ENCODE data around the genes DCLRE1B and TRIM33.

DNA sequence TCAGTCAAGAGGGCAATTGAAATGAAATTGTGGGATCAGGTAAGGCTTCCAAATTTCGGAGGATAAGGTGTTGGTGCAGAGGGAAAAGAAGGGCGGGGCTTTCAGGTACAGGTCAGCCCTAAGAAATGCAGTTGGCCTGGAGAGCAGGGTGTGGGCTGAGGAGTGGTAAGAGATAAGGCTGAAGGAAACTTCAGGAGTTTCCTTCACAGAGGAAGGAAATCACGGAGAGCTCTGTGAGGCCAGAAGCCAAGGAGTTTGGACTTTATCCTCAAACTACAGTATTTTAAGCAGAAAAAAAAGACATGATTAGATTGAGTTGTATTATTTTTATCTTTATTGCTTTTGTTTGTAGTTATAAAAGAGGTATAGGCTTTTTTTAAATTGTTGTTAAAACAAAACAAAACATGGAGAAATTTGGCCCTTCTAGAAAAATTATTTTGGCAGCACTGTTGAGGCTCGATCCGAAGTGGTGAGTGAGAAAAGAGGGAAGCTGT is 51.0 kb downstream of the SLC16A1 start:
- PRO-cap, 2 experiments: no peak in any of the 2 experiments
- RAMPAGE, long total RNA, 4 experiments: no peak in any of the 4 experiments

DNA sequence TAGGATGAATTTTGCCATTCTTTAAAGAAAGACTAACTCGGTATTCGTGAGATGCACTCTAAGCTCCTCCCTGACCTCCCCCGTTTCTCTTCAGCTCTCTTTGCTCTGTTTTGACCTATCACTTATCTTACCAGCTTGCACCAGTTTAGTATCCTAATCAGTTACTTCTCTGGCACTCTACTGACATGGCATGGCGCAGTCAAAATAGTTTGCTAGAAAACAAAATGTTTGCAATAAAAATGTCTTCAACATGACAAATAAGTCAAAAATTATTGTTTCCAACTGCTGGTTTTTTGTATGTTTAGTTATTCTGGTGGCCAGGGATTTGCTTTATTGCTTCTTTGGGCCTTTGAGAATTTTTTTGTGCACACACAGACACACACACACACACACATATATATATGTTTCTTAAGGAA is 8.4 kb upstream of the SLC16A1 start:
- PRO-cap, 2 experiments: no peak in any of the 2 experiments
- RAMPAGE, long total RNA, 4 experiments: no peak in any of the 4 experiments

GRCh38 chr1:113046476-113047185 is 26.4 kb upstream of the LRIG2 start:
- PRO-cap, 2 experiments: no peak in any of the 2 experiments
- RAMPAGE, long total RNA, 4 experiments: no peak in any of the 4 experiments

DNA sequence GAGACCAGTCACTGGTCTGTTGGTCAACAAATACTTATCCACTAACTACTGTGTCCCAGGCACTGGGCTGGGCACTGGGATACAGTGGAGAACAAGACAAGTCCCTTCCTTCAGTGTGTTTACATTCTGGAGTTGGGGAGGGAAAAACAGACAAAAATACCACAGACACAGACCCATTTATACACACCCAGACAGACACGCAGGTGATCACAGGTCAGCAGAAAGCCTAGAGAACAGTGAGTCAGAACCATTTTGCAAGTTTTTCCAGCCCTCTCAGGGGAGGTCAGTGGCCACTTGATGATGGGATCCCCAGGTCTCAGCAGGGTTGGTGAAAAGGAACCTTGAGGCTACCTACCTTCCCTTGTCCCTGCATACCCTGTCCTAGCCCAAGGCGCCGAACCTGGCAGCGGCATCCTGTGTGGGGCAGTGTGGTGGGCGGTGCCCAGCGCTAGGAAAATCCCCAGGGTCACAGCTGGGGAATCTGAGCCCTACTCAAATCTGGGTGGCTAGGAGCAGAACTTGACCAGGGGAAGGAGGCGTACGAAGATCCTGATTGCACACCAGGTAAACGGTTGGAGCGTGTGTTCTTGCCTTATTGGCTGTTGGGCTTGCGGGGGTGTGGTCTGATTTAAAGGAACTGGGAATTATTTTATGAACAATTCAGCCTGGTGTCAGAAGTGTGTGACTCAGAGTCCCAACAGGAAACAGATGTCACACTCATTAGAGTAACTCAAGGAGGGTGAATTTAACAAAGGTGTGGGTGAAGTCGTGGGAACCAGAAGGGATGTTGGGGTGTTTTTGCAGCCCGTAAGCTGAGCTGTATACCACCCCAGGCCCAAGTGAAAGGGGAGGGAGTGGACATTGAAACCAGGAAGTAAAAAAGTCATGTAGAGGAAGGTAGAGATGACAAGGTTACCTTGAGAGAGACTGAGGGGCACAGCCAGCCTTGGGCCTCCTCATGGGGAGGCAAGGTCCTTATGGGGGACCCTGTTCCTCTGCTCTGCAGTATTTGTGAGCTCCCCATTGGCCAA is 118.6 kb downstream of the LRIG2 start:
- PRO-cap, 2 experiments: no peak in any of the 2 experiments
- RAMPAGE, long total RNA, 4 experiments: no peak in any of the 4 experiments

DNA sequence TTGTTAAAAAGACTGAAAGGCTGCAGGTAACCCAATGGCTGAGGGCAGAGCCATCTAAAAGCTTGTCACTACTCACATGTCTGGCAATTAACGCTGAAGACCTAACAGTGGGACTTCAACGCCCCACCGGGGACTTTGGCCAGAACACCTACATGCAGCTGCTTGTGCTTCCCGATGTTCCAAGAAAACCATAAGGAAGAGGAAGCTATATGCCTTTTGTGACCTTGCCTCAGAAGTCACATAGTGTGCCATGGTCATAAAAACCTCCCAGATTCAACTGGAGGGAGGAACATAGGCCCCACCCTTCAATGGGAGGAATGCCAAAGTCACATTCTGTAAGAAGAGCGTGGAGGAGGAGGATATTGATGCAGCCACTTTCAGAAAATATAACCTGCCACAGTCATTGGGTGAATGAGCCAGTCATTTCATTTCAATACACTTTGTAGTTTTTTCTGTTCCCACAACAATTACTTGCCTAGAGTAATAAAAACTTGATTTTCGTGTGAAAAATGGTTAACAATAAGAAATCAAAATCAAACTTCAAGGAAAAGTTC is 147.8 kb upstream of the MAGI3 start:
- PRO-cap, 2 experiments: no peak in any of the 2 experiments
- RAMPAGE, long total RNA, 4 experiments: no peak in any of the 4 experiments

DNA sequence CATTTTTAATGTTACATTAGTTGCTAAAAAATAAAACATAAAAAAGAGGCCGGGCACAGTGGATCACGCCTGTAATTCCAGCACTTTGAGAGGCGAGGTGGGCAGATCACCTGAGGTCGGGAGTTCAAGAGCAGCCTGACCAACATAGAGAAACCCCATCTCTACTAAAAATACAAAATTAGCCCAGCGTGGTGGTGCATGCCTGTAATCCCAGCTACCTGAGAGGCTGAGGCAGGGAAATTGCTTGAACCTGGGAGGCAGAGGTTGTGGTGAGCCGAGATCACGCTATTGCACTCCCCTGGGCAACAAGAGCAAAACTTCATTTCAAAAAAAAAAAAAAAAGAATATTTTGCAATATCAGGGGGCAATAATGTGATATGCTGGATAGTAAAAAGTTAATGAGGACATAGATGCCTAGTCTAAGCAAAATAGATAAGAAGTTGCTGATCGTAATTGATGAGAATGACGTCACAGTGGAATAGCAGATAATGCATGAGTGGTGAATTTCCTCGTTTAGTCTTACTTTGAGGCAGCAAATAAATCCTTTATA is 58.6 kb downstream of the MAGI3 start:
- PRO-cap, 2 experiments: no peak in any of the 2 experiments
- RAMPAGE, long total RNA, 4 experiments: no peak in any of the 4 experiments

GRCh38 chr1:113579221-113579910 is 179.9 kb downstream of the PHTF1 start:
- PRO-cap, 2 experiments: no peak in any of the 2 experiments
- RAMPAGE, long total RNA, 4 experiments: no peak in any of the 4 experiments

DNA sequence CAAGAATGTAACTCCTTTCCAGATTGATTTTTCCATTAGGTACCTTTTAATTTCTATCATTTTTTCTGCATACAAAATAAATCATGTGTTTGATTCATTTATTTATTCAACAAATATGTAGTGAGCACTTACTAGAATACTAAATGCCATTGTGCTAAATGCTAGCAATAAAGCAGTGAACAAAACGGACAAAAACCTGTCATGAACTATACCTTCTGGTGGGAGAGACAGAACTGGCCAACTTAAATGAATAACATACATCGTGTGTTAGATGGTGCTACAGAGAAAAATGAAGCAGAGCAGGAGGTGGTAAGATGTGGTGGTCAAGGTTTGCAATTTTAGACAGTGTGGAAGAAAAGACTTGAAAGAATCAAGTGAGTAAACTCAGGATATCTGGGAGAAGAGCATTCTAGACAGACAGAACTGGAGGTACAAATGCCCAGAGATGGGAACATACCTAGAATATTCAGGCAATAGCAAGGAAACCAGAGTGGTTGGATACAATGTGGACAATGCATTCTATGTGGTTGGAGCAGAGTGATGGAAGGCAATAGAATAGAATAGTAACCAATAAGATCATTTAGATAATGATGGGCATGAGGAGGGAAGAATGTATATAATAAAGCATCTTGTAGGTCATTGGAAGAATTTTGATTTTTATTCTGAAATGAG is 171.3 kb downstream of the PHTF1 start:
- PRO-cap, 2 experiments: no peak in any of the 2 experiments
- RAMPAGE, long total RNA, 4 experiments: start-site peak on the plus strand in 2 of 4 experiments, centred at positions 236 to 352 of the sequence, 9 to 14 reads per replicate

DNA sequence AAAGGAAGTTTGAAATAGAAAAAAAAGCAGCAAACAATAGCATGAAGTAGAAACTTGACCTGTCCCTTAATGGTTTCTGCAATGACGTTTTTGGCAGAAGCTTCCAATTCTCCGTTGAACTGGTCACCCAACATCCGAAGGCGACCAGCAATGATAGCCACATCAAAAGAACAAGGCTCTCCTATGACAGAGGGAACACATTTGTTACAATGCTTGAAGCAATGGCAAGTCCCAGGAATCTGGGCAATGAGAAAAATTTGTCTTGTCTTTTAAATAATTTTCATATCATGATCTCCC is 955 bp downstream of the BCL2L15 start:
- PRO-cap, 2 experiments: no peak in any of the 2 experiments
- RAMPAGE, long total RNA, 4 experiments: no peak in any of the 4 experiments

- PRO-cap, 2 experiments: peak in 2 of 2 experiments; most common plus-strand start chr1:113905173 (in 1); most common minus-strand start chr1:113904903 (in 1)
- RAMPAGE, long total RNA, 4 experiments: start-site peak on the plus strand in 4 of 4 experiments, at chr1:113905314-113905519 at its widest, 6 to 116 reads per replicate; start-site peak on the minus strand in 4 of 4 experiments, at chr1:113904787-113905056 at its widest, 7 to 31 reads per replicate
Measured at GRCh38 chr1:113904601-113905567, at the start of gene DCLRE1B. DCLRE1B (plus strand) TSS chr1:113905326.

DNA sequence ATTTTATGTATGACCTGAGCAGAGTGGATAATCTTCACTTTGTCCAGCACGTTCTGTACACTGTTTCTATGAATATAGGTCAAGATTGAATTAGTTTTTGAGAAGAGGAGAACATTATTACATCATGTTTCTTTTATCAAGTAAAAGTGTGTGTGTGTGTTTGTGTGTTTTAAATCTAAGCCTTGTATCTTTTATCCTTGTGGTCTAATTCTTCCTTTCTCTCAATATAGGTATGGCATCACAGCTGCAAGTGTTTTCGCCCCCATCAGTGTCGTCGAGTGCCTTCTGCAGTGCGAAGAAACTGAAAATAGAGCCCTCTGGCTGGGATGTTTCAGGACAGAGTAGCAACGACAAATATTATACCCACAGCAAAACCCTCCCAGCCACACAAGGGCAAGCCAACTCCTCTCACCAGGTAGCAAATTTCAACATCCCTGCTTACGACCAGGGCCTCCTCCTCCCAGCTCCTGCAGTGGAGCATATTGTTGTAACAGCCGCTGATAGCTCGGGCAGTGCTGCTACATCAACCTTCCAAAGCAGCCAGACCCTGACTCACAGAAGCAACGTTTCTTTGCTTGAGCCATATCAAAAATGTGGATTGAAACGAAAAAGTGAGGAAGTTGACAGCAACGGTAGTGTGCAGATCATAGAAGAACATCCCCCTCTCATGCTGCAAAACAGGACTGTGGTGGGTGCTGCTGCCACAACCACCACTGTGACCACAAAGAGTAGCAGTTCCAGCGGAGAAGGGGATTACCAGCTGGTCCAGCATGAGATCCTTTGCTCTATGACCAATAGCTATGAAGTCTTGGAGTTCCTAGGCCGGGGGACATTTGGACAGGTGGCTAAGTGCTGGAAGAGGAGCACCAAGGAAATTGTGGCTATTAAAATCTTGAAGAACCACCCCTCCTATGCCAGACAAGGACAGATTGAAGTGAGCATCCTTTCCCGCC is 11.3 kb downstream of the HIPK1 start:
- PRO-cap, 2 experiments: no peak in any of the 2 experiments
- RAMPAGE, long total RNA, 4 experiments: no peak in any of the 4 experiments

GRCh38 chr1:113974970-113975603 is 4.2 kb upstream of the OLFML3 start:
- PRO-cap, 2 experiments: no peak in any of the 2 experiments
- RAMPAGE, long total RNA, 4 experiments: no peak in any of the 4 experiments

GRCh38 chr1:113975676-113976958 is 3.2 kb upstream of the OLFML3 start:
- PRO-cap, 2 experiments: no peak in any of the 2 experiments
- RAMPAGE, long total RNA, 4 experiments: no peak in any of the 4 experiments

GRCh38 chr1:113981916-113982965 is 3.0 kb downstream of the OLFML3 start:
- PRO-cap, 2 experiments: peak in 1 of 2 experiments; most common minus-strand start chr1:113982117 (in 1)
- RAMPAGE, long total RNA, 4 experiments: no peak in any of the 4 experiments

DNA sequence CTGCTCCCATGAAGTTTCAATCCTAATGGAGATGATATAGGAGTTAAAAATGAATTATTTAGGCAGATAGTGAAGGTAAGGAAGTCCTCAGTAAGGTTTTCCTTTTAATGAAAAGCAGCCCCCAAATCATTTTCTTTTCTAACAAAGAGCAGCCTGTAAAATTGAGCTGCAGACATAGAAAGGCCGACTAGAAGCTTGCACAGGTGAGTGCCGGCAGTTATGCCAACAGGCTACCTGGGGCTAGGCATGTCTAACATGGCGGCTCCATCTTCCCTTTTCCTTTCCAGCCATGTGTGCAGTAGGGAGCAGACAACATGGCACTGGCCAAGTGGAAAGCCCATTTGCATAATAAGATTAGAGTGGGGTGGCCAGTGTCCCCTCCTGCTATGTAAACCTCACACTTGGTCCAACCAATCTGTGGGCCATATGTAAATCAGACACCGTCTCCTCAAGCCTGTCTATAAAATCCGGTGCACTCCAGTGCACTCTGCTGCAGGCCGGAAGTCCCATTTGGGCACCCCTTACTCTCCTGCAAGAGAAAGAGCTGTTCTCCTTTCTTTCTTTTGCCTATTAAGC is 43.9 kb downstream of the OLFML3 start:
- PRO-cap, 2 experiments: no peak in any of the 2 experiments
- RAMPAGE, long total RNA, 4 experiments: no peak in any of the 4 experiments

DNA sequence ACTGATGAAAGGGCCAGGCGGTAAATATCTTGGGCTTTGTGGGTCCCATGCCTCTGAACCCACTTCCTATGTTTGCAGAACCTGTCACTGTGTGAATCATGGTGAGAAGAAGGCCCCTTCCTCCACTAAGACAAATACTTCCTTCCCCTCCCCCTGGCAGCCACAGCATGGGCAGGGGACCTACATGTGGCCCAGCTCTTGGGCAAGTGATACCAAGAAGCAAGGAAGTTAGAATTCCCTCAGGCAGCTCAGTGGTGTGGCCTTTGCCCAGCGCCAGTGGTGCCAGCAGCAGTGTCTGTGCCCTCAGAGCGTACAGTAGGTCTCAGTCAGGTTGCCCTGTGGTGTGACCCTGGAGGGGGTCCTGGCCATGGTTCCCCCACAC is 168.6 kb downstream of the TRIM33 start:
- PRO-cap, 2 experiments: no peak in any of the 2 experiments
- RAMPAGE, long total RNA, 4 experiments: no peak in any of the 4 experiments

DNA sequence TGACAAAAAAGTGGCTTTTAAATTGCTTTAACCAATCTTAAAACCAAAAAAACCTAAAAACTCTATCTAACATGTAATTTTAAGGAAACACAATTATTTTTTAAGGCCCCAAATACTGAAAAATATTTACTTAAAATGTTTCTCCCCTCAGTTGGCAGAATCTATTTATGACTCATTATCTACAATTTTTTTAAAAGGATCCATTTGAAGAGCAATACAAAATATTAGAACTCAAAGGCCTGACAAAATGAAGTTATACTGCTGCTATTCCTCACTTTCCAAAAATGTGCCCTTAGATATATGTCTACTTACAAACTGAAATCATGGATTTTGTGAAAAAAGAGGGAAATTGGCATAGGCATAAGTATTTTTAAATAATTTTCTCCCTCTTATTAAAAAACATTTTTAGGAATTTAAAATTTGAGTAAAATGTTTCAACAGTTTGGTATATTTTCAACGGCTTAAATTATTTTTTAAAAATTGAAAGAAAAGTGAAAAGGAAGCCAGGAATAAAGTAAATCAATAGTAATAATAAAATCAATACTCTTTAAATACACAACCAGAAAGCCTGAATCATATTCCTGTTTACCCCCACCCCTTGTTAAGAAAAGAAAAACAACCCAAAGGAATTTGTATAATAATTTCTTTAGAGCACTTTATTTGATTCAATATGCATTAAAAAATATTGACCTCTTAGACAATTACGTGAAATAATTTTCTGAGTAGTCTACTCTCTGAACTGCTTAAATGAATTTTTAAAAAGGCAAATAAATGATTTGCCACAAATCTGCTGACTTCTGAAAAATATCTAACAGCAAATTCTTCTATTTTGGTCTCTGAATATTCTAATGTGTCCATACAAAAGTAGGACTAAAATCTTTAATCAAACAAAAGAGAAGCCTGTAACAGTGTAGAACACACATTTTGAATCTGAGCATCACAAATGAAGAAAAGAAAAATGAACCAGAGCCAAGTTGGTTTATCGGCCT is 115.4 kb downstream of the TRIM33 start:
- PRO-cap, 2 experiments: no peak in any of the 2 experiments
- RAMPAGE, long total RNA, 4 experiments: no peak in any of the 4 experiments

DNA sequence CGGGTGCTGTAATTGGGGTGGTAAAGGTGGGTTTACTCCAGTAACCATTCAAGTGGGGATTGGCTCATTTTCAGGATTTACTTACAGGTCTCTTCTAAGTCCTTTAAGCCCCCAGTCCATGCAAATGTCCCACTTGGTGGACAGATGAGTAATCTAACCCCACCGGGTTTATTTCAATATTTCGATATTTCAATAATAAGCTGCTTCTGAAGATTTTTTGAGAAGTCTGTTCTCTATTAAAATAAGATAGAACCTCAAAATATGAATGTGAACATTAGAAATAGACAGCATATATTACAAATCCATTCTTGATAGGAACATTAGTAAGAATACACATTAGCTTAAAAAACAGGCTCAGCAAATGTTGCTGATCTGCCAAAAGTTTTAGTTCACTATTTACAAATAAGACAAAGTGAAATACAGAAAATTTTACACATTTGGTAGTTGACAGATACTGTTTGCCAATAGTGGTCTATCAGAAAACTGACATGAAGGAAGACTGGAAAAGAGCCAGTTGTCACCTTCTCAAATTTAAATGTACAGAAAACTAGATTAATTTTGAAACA is 114.6 kb downstream of the TRIM33 start:
- PRO-cap, 2 experiments: no peak in any of the 2 experiments
- RAMPAGE, long total RNA, 4 experiments: no peak in any of the 4 experiments

- PRO-cap, 2 experiments: peak in 2 of 2 experiments; most common plus-strand start chr1:114511292 (in 2); most common minus-strand start chr1:114510822 (in 1)
- RAMPAGE, long total RNA, 4 experiments: start-site peak on the plus strand in 2 of 4 experiments, at chr1:114511260-114511365 at its widest, 19 to 21 reads per replicate; start-site peak on the minus strand in 1 of 4 experiments, at chr1:114510594-114510909 at its widest, 43 reads per replicate
Measured at GRCh38 chr1:114510467-114511389, at the start of gene TRIM33. TRIM33 (minus strand) TSS chr1:114511203.

GRCh38 chr1:114755737-114756356 is 1.9 kb downstream of the CSDE1 start:
- PRO-cap, 2 experiments: no peak in any of the 2 experiments
- RAMPAGE, long total RNA, 4 experiments: no peak in any of the 4 experiments